ENCODE measurements around a stretch of chr16.

DNA sequence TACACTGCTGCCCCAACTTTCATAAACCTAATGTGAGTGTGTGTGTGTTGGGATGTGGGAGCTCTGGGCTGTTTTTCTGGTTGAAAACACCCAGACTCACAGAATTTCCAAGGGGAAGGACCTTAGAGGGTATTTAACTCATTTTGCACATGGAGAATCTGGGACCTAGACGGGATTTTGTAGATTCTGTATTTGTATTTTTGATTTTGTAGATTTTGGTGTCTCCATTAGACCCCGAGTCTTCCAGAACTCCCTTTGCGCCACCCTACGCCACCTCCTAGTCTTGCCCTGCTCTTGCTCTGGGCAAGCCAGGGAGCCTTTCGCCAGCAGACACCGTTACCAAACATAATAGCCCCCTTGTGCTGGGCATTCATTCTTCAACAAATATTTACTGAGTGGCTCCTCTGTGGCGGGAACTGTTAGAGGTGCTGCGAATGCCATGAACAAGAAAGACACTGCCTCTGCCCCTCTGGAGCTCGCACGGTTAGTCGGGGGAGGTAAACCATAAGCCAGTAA lies 930 bp upstream of the GPT2 start:
- CAGE, long polyA plus RNA = no peak
- RRBS = no CpG with 5 or more reads among the region's 11 CpGs

DNA sequence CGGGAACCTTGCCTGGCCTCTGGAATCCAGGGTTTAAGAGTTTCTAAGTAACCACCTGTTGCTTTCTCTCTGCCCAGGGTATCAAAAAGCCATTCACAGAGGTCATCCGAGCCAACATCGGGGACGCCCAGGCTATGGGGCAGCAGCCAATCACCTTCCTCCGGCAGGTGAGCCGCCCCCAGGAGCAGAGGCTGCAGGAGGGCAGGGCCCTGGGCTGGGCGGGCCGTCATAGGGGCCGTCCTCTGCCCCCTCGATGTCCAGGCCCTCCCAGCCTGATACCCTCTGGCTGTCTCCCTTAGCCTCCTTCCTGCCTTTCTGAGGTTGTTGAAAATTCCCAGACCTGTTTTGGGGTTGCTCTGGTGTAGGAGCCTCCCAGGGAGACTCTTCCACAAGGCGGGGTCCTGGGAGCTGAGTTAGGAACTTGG lies 13.4 kb downstream of the GPT2 start:
- CAGE, long polyA plus RNA = no peak
- RRBS = no CpG with 5 or more reads among the region's 11 CpGs

DNA sequence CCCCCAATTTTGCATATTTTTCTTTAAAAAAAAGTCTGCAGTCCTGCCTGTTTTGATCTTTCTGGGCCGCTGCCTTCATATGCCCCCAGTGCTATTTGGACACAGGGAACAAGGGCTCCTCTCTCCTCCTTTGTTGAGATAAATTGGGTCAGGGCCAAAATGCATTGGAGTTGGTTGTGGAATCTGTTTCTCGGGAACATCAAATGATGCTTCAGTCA lies 26.9 kb downstream of the GPT2 start:
- CAGE, long polyA plus RNA = no peak
- RRBS = no CpG with 5 or more reads among the region's 2 CpGs

- CAGE, long polyA plus RNA = no peak
- RRBS = 94% methylated on average over 3 of the region's 17 CpGs
These were observed 38.1 kb downstream of the GPT2 start for GRCh38 chr16:46922068-46922939.

DNA sequence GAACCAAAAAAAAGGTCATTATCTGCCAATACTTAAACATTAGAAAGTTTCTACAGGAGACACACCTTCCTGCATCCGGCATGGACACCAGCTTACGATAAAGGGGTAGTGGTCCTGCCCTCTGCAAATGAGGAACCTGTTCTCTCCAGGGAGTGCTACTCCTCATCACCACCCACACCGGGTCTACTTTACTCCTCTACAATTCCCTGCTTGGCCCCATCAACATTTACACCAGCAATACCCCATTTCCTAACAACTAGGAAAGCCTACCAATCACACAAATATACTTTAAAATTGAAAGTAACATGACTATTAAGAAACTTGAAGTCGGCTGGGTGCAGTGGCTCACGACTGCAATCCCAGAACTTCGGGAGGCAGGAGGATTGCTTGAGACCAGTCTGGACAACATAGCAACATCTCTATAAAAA lies 15.7 kb downstream of the DNAJA2 start:
- CAGE, long polyA plus RNA = no peak
- RRBS = 91% methylated on average over 3 of the region's 6 CpGs

DNA sequence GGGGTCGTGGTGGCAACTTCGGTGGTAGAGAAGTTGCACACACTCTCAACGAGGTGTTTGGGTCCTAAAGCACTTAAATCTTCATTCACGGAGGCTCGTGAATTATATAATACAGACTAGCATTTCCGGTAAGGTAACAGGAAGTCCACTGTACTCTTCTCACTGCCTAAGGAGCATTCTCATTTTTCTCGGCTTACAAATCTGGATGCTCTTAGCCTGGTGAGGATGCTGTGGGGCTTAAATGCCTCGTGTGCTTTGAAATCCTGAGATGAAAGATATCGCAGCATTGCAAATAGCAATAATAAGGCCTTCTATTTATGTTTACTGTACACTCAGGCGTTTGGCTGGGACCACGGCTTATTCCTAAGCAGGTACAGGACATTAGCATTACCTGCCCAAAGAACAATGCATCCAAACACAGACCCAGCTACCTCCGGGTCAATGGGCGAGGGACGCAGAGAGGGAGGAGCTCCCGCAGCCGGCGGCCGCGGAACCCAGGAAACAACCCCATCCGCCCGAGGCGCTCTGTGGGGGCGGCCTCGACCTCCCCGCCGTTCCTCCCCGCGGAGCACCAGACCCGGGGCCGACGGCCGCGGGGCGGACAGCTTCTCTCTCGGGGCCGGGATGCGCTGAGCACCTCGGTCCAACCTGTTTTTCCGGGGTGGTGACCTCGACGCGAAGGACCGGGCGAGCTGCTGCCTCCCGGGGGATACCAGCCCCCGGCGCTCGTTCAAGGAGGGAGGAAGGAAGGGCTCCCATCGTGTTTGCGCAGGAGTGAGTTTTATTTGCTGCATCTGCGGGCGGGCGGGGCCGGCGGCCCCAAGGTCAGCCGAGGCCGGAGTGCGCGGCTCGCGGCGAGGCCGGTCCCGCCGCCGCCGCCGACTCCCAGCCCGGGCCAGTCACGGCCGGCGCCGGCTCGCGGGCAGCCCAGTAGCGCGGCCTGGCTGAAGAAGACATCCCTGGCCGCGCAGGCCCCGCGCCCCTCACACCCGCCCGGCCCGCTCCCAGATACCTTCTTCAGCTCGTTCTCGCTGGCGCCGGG lies 670 bp downstream of the DNAJA2 start:
- CAGE, long polyA plus RNA = no peak
- RRBS = 1% methylated on average over 41 of the region's 88 CpGs

GRCh38 chr16:47460236-47460662 lies 614 bp downstream of the ITFG1 start:
- CAGE, long polyA plus RNA = no peak
- RRBS = no CpG with 5 or more reads among the region's 6 CpGs

DNA sequence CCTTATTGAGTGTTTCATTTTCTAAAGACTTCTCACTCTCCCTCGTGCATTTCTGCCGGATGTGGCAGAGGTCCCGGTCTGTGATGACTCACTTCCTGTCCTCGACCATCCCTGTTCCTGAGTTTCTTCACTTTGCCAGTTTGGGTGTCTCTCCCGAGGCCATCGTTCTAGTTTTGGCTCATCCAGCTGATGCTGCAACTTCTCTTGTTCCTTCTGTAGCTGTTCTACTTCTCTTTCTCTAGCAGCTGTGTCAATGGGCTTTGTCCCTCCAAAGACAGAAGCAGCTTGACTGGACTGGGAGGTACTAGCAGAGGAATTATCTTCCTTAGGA lies 104.4 kb downstream of the PHKB start:
- CAGE, long polyA plus RNA = no peak
- RRBS = no CpG with 5 or more reads among the region's 6 CpGs

DNA sequence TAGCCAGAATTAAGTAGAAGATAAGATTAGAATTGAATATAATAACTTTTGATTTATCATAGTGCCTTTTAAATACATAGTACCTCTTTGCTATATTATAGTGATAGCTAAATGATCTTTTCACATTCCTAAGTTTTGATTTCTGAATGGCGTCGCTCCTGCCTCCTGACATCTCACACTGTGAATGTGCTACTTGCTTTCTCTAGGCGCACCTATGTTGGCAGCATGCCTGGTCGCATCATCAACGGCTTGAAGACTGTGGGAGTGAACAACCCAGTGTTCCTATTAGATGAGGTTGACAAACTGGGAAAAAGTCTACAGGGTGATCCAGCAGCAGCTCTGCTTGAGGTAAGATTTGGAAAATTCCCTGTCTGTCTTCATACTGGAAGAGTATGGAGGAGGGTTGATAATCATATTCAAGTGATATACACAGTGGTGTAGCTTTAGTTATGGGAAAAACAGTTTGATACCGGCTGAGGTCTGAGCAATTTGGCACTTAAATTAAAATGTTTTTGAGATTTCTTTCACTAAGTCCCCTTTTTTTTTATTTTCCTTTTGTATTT lies 29.9 kb upstream of the ABCC11 start:
- CAGE, long polyA plus RNA = no peak
- RRBS = no CpG with 5 or more reads among the region's 6 CpGs

- CAGE, long polyA plus RNA = no peak
- RRBS = 1% methylated on average over 10 of the region's 52 CpGs
These were observed 19.5 kb downstream of the SIAH1 start for GRCh38 chr16:48365370-48366485.

DNA sequence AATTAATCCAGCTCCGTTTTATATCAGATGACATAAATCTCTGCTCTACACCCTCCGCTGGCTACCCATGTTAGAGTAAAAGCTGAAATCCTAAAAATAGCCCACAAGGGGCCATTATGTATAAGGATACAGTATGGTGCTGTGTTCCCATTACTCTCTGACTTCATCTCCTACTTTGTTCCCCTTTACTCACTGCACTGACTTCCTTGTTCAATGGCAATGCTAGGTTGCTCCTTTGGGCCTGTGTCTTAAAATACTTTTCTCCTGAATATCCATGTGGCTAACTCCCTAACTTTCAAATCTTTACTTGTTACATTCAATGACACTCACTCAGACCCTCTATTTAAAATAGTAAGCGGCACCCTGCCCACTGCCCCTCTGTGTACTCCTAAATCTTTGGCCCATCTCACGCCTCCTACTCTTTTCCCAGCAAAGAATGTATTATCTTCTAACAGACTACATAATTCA lies 11.5 kb downstream of the SIAH1 start:
- CAGE, long polyA plus RNA = no peak
- RRBS = no CpG with 5 or more reads among the region's 4 CpGs

GRCh38 chr16:49170647-49170982 lies 111.0 kb downstream of the CBLN1 start:
- CAGE, long polyA plus RNA = no peak
- RRBS = no CpG with 5 or more reads among the region's 4 CpGs

- CAGE, long polyA plus RNA = no peak
- RRBS = no CpG with 5 or more reads among the region's 16 CpGs
These were observed 79.0 kb downstream of the C16orf78 start for GRCh38 chr16:49452467-49453126.

GRCh38 chr16:49557097-49557576 lies 183.5 kb downstream of the C16orf78 start:
- CAGE, long polyA plus RNA = no peak
- RRBS = 47% methylated on average over 3 of the region's 19 CpGs

GRCh38 chr16:49596042-49596494 lies 222.5 kb downstream of the C16orf78 start:
- CAGE, long polyA plus RNA = no peak
- RRBS = no CpG with 5 or more reads among the region's 11 CpGs

- CAGE, long polyA plus RNA = no peak
- RRBS = 11% methylated on average over 2 of the region's 22 CpGs
These were observed 216.1 kb downstream of the ZNF423 start for GRCh38 chr16:49639664-49640388.

DNA sequence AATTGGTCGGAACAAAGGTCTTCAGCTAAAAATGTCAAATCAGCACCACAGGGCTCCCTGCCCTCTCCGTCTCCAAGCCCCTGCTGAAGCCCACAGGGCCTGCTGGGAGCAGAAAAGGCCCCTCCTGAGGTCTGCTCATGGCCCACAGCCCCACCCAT lies 155.7 kb downstream of the ZNF423 start:
- CAGE, long polyA plus RNA = no peak
- RRBS = no CpG with 5 or more reads among the region's 2 CpGs

DNA sequence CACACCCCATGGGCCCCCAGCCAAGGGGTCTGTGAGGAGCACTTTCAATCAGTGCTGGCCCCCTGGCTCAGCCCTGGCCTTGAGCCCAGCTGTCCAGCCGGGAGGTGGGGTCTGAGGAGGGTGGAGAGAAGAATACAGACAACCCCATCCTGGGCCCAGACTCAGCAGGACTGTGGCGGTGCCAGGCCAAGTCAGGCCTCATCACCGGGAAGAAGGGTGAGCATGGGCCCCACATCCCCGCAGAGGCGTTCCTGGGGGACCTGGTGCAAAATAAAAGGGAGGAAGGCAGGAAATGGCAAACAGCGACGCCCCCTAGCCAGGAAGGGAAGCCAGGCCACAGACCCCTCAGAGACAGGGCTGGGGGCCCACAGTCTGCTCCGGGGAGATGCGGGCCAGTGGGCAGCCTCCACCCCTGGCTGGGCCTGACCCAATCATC lies 20.7 kb downstream of the ZNF423 start:
- CAGE, long polyA plus RNA = no peak
- RRBS = 16% methylated on average over 5 of the region's 9 CpGs

GRCh38 chr16:49858219-49859071 lies 2.5 kb upstream of the ZNF423 start:
- CAGE, long polyA plus RNA = no peak
- RRBS = 2% methylated on average over 23 of the region's 81 CpGs

DNA sequence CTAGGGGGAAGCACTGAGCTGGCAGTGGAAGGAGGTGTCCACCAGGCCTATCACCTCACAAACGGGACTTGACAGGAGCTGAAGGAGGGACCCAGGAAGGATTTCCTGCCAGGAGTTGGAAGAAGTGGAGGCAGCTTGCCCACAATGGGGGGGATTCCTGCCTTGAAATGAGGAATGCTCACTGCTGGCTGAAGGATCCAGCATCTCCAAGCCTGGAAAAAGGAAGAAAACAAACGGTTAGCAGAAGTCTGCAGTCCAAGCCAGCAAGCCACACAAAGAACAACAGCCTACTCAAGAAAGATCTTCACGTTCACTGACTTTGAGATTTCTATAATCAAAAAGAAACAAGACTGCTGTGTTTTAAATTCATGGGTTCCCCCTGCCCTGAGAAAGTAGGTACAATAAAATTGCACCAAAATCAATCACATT lies 67.0 kb upstream of the CNEP1R1 start:
- CAGE, long polyA plus RNA = no peak
- RRBS = no CpG with 5 or more reads among the region's 3 CpGs